ENCODE results near the genes ADAMTSL4, MCL1, CTXND2 and SETDB1.

GRCh38 chr1:150269345-150269737 is 525 bp upstream of the APH1A start:
- RAMPAGE, long total RNA: no peak
- RRBS: no CpG with 5 or more reads among the region's 10 CpGs

DNA sequence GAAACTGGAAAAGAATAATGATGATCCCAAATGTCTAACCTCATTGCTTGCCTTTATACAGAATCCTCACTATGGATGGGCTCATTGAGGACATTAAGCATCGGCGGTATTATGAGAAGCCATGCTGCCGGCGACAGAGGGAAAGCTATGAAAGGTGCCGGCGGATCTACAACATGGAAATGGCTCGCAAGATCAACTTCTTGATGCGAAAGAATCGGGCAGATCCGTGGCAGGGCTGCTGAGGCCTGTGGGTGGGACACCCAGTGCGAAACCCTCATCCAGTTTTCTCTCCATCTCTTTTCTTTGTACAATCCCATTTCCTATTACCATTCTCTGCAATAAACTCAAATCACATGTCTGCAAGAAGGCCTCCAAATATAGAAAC is 13.4 kb upstream of the PRPF3 start:
- RAMPAGE, long total RNA: no peak
- RRBS: no CpG with 5 or more reads among the region's 11 CpGs

GRCh38 chr1:150504173-150505059 is 3.5 kb upstream of the ECM1 start:
- RAMPAGE, long total RNA: no peak
- RRBS: no CpG with 5 or more reads among the region's 15 CpGs

DNA sequence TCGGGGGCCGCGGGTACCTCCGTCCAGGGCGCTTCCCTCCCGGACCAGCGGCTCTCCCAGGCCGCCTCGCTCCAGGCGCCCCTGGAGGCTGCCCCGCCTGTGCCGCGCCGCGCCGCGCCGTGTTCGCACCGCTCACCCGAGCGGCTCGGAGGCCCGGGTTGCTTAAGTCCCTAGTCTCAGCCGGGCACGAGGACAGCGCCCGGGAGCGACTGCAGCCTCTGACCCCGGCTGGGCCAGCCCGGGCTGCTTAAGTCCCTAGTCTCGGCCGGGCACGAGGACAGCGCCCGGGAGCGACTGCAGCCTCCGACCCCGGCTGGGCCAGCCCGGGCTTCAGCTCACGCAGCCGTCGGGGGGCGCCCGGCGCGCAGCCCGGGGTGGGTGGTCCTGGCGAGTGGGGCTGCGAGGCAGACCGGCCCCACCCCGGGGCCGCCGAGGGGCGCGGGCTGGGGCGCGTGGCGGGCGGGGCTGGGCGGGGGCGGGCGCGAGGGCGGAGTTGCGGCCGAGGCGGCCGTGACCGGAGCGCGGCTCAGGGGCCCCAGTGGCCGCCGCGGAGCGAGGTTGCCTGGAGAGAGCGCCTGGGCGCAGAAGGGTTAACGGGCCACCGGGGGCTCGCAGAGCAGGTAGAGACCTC is at the start of gene ADAMTSL4:
ADAMTSL4 (plus strand) TSS at position 529 of the 631 bp plus-strand sequence.
- RAMPAGE, long total RNA: no peak
- RRBS: 2% methylated on average over 24 of the region's 81 CpGs

DNA sequence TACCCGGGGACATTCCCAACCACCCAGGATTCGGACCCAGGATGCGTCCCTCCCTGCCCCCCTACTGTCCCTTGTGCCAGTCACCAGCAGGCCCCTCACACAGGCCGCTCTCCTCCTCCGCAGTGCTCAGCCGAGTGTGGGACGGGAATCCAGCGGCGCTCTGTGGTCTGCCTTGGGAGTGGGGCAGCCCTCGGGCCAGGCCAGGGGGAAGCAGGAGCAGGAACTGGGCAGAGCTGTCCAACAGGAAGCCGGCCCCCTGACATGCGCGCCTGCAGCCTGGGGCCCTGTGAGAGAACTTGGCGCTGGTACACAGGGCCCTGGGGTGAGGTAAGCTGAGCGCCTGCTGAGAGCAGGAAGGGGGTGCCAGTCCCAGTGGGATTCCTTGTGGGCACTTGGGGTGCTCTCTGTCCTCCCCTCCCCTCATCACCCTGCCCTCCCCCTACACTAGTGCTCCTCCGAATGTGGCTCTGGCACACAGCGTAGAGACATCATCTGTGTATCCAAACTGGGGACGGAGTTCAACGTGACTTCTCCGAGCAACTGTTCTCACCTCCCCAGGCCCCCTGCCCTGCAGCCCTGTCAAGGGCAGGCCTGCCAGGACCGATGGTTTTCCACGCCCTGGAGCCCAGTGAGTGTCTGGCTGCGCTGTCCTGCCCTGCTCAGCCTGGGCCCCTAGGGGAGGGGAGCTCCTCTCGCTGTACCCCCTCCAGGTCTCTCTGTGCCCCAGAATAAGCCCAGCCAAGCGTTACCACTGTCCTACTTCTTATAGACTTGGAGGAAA is 9.8 kb downstream of the ADAMTSL4 start:
- RAMPAGE, long total RNA: no peak
- RRBS: no CpG with 5 or more reads among the region's 25 CpGs

GRCh38 chr1:150567649-150568633 is 11.5 kb downstream of the MCL1 start:
- RAMPAGE, long total RNA: no peak
- RRBS: no CpG with 5 or more reads among the region's 11 CpGs

GRCh38 chr1:150573415-150573755 is 6.0 kb downstream of the MCL1 start:
- RAMPAGE, long total RNA: no peak
- RRBS: no CpG with 5 or more reads among the region's 4 CpGs

- RAMPAGE, long total RNA: no peak
- RRBS: no CpG with 5 or more reads among the region's 17 CpGs
Observed at GRCh38 chr1:150579463-150579723, at the start of gene MCL1. TSS of gene MCL1 (minus strand) at chr1:150579610.

DNA sequence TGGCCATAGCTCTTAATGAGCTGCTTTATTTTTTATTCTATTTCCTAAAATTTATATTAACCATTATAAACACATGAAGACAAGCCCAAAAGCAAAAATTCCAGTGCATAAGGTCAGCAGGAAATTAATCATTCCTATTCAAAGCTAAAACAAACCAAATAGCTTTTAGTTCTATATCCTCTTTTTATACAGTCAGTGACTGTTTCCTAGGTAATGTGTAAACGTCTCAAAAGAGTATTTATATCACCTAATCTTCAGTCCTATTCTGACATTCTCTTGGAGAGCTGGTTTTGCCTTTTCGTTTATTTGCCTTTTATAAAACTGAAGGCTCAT is 4.2 kb downstream of the GOLPH3L start:
- RAMPAGE, long total RNA: no peak
- RRBS: no CpG with 5 or more reads among the region's 2 CpGs

DNA sequence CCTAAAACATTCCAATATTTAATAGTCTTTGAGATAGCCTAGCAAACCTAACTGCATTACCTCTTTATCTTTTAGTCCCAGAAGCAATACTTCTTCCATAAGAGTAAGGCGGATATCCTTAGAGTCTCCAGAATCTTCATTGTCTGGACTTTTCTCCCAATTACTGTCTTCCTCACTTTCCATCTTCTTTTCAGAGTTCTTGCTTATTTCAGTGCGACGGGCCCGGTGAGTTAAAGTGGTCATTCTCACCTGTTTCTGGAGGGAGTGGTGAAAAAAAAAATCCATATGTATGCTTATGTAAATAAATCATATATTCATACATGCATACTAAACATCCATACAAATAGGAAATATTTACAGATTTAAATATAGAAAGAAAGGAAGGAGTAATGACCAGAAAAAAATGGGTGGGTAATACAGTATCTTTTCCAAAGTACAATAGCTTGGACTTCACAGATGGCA is 2.3 kb downstream of the GOLPH3L start:
- RAMPAGE, long total RNA: no peak
- RRBS: no CpG with 5 or more reads among the region's 4 CpGs

GRCh38 chr1:150887001-150887312 is at the start of gene CTXND2:
TSS of gene CTXND2 (plus strand) at chr1:150887136.
- RAMPAGE, long total RNA: no peak
- RRBS: no CpG with 5 or more reads among the region's 2 CpGs

GRCh38 chr1:150925029-150925542 is 1.1 kb upstream of the SETDB1 start:
- RAMPAGE, long total RNA: no peak
- RRBS: no CpG with 5 or more reads among the region's 23 CpGs

- RAMPAGE, long total RNA: no peak
- RRBS: no CpG with 5 or more reads among the region's 43 CpGs
Observed at GRCh38 chr1:150926057-150926853, at the start of gene SETDB1. TSS of gene SETDB1 (plus strand) at chr1:150926363.

- RAMPAGE, long total RNA: no peak
- RRBS: no CpG with 5 or more reads among the region's 8 CpGs
Observed at GRCh38 chr1:150966928-150967995, 7.4 kb downstream of the CERS2 start.

- RAMPAGE, long total RNA: no peak
- RRBS: no CpG with 5 or more reads among the region's 2 CpGs
Observed at GRCh38 chr1:150972505-150972900, 2.1 kb downstream of the CERS2 start.

DNA sequence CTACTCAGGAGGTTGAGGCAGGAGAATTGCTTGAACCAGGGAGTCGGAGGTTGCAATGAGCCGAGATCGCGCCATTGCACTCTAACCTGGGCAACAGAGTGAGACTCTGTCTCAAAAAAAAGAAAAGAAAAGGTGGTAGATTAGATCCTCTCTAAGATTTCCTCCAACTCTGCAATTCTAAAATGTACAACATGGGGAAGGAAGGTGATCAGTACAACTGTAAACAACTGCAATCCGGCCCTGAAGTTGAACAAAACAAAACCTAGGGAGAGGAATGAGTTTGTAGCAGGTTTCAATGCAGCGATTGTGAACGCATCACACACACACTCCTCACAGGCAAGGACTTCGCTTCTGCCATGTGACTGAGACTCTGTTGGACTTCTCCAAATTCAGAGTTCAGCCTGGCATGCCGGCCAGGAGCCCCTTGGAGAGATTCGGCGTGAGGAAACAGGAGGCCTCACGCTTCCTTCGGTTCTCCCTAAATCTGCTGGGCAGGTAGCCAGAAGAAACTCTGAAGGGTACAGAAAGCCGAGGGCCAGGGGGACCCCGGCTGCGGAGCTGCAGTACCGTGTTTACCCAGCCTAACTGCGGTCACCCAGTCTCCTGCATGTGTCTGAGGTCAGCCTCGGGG is 3.1 kb upstream of the ANXA9 start:
- RAMPAGE, long total RNA: no peak
- RRBS: 78% methylated on average over 2 of the region's 19 CpGs

- RAMPAGE, long total RNA: no peak
- RRBS: no CpG with 5 or more reads among the region's 4 CpGs
Observed at GRCh38 chr1:151265322-151265795, 10.8 kb downstream of the PSMD4 start.

DNA sequence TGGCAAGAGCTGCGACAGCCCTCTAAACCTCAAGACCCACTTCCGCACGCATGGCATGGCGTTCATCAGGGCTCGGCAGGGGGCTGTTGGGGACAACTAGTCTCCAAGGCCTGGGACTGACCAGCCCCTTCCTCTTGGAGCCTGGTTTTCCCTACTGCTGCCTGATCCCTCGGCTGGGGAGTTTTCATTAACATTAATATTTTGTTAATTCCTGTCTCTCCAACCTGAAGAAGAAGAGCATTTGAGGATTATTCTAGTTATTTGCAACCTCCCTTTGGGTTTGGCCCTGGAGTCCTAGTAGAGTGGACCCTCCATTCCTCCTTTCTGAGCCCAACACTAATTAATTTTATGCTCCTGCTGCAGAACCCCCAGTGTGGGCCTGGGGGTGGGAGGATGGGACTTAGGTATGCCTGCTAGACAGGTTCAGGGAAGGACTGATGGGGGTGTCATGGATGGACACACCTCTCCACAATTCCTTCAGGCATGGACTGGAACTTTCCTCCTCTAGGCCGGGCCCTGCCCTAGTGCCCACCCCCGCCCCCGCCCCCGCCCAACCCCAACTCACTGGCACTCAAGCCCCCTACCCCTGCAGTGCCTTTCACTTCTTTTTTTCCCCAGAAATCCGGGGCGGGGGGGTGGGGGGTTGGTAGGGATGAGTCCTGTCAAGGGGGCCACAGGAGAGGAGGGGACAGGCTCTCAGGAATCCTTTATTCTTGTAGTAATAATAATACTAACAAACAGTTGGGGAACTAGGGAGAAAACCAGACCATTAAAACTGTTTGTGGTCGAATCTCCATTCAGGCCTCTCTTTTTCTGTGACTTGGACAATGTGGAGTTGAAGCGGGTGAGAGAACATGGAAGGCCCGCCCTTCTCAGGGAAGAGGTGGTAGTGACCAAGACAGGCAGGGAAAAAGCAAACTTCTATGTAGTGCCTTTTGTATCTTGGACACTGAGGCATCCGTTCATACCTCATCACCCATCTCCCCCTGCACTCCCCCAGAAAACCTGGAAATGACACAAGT is 9.3 kb downstream of the ZNF687 start:
- RAMPAGE, long total RNA: no peak
- RRBS: no CpG with 5 or more reads among the region's 16 CpGs

DNA sequence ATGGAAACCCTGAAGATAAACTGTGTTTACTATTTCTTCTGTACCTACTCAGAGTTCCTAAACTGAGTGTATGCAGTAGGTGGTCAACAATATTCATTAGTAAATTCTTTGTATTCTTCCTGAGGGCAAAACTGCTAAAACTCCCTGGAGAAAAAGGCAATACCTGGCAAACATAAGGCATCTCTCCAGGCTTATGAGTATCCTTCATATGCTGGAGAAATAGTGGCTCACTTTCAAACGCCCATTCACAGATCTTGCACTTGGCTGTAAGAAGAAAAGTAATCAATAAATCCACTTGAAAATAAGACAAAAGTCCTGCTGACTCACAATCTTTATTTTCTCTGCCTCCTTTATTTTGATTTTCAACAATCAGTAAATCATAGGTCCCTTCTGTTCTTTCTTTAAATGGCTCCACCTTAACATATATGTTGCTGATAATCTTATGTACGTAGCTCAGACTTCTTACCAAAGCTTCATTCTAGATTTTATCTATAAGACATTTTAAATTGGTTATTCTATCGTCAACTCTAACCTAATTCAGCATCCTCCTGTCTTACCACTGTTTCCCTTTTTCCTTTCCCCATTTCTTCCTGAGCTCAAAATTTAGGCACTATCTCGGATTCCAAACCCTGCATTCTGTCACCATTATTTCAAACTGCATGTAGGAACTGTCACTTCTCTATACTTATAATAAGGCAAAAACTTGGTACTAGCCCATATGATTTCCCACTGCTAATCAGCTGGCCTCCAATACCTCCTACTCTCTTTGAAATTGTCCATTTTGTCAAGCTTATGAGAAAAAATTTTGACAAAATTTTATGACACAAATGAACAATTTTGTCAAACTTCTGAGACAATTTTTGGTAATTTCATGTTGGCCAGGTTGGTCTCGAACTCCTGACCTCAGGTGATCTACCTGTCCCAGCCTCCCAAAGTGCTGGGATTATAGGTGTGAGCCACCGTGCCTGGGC is 13.0 kb downstream of the PSMB4 start:
- RAMPAGE, long total RNA: no peak
- RRBS: no CpG with 5 or more reads among the region's 6 CpGs

- RAMPAGE, long total RNA: no peak
- RRBS: no CpG with 5 or more reads among the region's 3 CpGs
Observed at GRCh38 chr1:151419863-151420086, 20.4 kb downstream of the PSMB4 start.

All from epithelial cell of proximal tubule (primary cell).